ENCODE results near the genes MRPL52 and HAUS4.

DNA sequence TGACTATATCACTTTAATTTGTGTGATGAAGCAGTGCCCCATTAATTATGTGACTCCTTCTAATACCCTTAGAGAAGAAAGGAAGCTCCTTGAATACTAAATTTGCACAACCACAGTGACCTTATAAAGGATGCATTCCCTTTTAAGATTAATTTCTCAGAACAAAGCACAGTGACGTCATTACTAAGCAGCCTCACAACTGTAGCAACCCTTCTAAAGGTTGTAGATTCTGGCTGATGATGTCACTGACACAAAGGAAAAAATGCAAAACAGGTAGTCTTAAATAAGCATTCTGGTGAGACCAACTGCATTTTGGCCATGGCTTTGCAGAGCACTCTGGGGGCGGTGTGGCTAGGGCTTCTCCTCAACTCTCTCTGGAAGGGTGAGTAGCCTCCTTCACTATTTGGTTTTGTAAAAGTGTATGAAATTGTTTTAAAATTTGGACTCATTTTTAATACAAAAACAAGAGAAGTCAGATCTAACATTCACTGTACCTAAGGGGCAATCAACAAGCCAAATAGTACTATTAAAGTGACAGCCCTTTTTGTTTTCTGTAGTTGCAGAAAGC, 38.5 kb upstream of the OR4E1 start:
- PRO-cap = no peak

DNA sequence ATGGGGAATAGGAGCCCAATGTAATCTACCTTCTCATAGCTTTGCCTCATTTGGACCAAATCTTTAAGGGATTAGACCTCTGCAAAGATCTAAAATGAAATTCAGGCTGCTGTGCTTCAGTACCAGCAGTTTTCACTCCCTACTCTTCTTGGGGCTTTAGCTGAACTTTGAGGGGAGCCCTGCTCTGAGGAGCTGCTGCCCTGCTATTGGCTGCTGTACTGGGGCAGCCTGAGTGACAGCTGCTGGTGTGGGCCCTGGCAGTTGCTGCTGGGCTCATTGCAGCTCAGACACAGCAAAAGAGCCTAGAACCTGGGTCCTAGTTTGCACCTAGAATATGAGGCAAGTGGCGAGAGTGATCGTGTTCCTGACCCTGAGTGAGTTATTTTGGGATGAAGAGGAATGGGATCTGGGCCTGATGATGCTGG, 62.3 kb upstream of the OR4E1 start:
- PRO-cap = no peak

- PRO-cap = no peak
Measured at GRCh38 chr14:21797151-21797426, 123.5 kb upstream of the OR4E1 start.

DNA sequence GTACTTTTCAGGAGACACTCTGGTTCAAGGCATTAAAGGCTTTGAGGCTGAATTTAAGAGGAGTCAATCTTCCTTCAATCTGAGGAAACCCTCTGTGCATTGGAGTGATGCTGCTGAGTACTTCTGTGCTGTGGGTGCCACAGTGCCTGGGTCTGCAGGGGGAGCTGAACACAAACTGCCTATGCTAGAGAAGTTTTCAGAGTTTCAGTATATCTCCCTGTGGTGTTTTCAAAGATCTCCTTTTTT, 179.2 kb upstream of the OR4E1 start:
- PRO-cap = no peak

DNA sequence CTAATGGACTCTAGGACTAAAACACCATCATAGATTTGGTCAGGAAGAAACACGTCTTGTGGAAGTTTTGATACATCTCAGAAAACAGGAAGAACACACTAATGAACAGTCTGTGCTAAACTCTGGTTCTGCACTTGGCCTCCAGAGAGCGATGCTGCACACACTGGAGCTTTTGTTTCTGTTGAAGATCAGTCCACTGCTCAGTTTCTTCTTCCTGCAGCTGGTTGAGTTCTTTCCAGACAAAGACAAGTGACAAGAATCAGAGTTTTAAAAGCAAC, 229.0 kb upstream of the OR4E1 start:
- PRO-cap = no peak

- PRO-cap = no peak
Measured at GRCh38 chr14:22002775-22003316, 329.2 kb upstream of the OR4E1 start.

DNA sequence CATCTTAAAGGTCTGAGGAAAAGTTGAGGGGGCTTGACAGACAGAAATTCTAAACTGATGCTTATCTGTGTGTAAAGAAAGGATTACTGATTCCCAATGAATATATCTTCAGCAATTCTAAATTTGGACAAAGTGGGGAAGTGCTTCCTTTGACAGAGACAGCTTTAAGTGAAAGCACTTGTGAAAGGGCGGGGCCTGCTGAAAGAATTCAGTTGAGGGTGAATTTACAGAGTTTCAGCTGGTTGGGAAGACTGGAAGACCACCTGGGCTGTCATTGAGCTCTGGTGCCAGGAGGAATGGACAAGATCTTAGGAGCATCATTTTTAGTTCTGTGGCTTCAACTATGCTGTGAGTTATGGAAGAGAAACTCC, 412.5 kb upstream of the OR4E1 start:
- PRO-cap = no peak

DNA sequence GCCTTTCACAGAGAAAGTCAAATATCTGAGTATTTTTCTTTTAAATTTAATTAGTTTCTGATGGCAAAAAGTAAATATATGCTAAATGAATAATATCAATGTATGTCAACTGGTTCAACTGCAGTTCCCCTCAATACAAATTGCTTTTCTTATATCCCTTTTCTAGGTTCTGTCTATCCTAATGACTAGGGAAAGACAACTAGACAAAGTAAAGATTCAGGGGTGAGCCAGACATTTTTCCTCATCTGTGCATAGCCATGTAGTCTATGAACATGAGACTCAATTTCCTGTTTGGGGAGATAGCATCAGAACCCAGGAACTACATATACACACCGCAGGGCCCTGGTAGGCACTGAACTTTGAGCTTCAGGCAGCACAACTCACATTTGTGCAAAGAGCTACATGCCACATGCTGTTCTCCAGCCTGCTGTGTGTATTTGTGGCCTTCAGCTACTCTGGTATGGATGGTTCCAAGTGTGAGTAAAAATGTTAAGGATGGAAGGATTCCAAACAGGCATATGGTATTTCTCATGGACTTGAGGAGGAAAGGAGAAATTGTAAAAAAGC, 422.1 kb upstream of the OR4E1 start:
- PRO-cap = no peak

DNA sequence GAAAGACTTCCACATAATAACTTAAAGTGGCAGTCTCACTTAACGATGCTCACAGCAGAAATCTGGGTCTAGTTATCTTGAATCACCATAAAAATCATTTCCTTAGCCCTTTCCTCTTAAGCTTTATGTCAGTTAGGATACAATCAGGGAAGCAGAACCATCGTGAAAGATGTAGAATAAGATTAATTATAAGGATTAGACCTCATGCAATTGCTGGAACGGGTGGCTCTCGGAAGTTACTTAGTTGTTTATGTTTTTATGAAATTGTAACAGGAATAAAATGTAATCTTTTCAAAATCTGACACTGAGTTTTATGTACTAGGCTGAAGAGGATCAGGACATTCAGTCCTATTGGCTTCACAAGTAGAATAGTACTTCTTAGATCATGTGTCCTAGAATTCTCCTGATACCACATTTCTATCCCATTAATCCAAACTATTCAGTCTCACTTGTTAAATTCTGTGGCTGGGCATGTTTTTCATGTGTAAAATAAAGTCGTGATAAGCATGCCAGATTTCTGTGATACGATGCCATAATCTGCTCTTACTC, 423.4 kb upstream of the OR4E1 start:
- PRO-cap = no peak

- PRO-cap = no peak
Measured at GRCh38 chr14:22531237-22532057, 57.6 kb downstream of the DAD1 start.

GRCh38 chr14:22548385-22548718, 40.7 kb downstream of the DAD1 start:
- PRO-cap = no peak

DNA sequence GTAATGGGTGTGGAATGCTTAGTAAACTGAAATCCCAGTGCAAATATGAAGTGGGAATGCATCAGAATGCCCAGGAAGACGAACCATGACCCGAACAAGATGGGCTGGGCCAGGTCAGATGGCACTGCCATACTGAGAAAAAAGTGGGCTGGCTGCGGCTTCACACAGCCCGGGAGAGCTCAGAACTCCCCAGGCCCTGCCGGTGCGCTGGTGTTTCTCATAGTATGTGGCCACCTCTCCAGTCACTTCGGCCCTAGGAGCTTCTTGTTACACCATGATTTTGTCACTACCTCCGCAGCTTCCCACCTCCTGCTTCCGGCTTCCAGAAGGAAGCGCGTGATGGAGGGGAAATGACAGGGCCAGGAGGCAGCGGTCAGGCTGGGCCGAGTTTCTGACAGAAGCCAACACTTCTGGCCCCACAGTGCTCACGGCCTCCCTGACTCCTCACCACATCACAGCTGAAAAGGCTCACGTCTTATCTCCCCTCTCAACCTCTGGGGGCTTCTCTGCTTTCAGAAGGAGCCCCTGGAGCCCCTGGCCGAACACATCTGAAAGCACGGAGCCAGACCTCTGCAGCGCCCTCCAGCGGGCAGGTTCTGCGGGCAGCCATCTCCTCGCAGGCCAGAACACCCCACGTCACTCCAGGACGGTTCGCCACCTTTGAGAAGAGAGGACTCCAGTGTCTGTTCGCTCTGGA, 30.7 kb downstream of the DAD1 start:
- PRO-cap = no peak

DNA sequence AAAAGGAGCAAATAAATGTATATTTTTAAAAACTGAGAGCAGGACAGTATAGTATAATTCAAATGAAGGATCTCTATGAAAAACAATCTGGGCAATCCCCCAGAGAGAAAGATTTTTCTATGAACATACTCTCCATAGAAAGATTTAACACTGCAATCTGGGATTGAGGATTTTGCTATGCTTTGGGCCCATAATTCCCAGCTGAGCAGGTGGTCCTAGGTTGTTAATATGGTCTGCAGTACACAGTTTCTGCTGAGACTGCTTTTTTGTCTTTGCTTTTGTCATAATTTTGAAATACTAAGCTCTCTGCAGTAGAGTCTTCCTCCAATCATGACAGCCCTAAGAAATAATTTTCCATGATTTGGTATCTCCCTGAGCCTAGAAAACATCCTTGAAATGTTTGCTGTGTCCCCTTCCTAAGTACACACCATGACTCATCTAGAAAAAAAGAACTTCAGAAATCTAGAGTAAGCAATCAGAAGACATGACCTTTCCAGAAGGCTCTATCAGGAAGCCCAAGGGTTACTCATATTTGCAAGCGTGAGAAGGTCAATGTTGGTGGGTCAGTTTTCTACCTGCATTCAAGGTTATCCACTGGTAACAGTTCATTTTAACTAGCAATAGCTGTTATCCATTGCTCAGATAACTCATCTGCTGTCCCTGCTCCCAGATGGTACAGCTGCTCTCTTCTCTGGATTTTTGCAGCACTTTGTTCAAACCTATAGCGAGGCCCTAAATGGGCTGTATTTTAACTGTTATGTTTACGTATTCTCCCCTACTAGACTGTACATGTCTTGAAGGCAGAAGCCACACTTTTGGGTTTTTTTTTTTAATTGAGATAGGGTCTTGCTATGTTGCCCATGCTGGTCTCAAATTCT, 16.4 kb downstream of the DAD1 start:
- PRO-cap = no peak

- PRO-cap = no peak
Measured at GRCh38 chr14:22808609-22808992, 6.6 kb downstream of the SLC7A7 start.

GRCh38 chr14:22820207-22820473, 4.9 kb upstream of the SLC7A7 start:
- PRO-cap = no peak

- PRO-cap = bidirectional peak, plus-strand start at chr14:22829887, minus-strand start at chr14:22829783
Measured at GRCh38 chr14:22829421-22830630, at the start of gene MRPL52. MRPL52 (plus strand) TSS chr14:22829887.

- PRO-cap = no peak
Measured at GRCh38 chr14:22898415-22899010, 15.5 kb downstream of the REM2 start.

DNA sequence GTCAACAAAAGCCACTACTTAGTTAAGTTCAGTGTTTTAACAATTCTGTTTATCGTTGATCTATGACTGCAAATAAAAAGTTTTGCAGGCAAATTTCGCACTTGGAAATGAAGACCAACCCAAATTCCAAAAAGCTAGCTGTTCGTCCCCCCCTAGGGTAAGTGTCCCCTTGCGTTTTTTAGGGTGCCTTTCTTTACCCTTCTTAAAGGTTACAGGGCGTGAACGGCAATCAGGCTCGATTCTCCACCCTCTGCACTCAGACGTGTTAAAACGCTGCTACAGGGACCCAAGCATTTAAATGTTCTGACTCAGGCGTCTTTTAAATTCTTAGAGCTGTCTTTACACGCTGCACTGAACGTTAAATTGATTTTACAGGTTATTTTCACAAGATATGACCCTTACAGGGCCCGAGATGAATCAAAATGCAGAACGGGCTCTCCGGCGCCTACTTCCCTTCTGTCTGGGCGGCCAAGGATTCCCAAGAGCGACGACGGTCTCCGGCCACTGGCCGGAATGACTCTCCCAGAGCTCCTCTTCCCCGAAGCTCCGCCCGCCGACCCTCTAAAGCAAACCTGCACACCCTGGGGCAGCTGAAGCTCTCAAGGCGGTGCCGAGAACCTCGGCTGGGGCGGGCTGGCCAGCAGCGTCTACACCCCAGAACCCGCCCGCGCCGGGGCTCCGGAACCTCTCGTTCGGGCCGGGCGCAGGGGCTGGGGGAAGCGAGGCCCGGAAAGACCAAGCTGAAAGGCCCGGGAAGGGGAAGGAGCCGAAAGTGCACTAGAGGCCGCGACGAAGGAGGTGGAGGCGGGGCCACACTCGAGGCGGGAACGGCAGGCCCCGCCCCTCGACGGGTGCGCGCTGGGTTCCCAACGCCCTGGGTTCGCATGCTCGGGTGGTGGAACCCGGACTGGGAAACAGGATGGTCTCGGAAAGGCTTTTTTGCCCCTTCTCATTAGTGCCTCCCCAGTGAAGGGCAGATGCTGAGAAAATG, at the start of gene HAUS4:
Gene HAUS4 (minus strand): TSS at position 747 of the 991 bp plus-strand sequence.
- PRO-cap = bidirectional peak, plus-strand start at position 481 of the sequence, minus-strand start at position 455 of the sequence; bidirectional peak, plus-strand start at position 885 of the sequence, minus-strand start at position 678 of the sequence

GRCh38 chr14:23058419-23059203, 1.3 kb upstream of the CDH24 start:
- PRO-cap = no peak

GRCh38 chr14:23059204-23059641, 1.9 kb upstream of the CDH24 start:
- PRO-cap = no peak